Pericardium (tissue), 1 donor: Measurements from ENCODE around the genes TSTD2, ANP32B and STX17.

DNA sequence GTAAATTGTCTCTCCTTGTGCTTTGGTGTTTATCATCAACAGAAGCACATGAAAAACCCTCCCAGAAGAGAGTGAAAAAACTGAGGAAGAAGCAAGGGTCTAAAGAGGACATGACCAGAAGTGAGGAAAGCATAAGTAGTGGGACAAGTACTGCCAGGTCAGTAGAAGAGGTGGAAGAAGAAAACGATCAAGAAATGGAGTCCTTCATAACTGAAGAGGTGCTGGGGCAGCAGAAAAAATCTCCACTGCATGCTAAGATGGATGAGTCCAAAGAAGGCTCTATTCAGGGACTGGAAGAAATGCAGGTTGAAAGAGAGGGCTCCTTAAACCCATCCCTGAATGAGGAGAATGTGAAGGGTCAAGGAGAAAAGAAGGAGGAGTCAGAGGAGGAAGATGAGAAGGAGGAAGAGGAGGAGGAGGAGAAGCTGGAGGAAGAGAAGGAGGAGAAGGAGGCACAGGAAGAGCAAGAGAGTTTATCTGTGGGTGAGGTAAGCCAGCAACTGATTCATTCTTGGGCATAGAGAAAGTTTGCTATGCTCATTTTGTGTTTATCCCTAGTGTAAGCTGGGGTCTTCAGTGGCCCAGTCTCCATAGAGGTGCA is 22.9 kb downstream of the CCDC180 start:
- RRBS: no CpG with 5 or more reads among the region's 1 CpG

DNA sequence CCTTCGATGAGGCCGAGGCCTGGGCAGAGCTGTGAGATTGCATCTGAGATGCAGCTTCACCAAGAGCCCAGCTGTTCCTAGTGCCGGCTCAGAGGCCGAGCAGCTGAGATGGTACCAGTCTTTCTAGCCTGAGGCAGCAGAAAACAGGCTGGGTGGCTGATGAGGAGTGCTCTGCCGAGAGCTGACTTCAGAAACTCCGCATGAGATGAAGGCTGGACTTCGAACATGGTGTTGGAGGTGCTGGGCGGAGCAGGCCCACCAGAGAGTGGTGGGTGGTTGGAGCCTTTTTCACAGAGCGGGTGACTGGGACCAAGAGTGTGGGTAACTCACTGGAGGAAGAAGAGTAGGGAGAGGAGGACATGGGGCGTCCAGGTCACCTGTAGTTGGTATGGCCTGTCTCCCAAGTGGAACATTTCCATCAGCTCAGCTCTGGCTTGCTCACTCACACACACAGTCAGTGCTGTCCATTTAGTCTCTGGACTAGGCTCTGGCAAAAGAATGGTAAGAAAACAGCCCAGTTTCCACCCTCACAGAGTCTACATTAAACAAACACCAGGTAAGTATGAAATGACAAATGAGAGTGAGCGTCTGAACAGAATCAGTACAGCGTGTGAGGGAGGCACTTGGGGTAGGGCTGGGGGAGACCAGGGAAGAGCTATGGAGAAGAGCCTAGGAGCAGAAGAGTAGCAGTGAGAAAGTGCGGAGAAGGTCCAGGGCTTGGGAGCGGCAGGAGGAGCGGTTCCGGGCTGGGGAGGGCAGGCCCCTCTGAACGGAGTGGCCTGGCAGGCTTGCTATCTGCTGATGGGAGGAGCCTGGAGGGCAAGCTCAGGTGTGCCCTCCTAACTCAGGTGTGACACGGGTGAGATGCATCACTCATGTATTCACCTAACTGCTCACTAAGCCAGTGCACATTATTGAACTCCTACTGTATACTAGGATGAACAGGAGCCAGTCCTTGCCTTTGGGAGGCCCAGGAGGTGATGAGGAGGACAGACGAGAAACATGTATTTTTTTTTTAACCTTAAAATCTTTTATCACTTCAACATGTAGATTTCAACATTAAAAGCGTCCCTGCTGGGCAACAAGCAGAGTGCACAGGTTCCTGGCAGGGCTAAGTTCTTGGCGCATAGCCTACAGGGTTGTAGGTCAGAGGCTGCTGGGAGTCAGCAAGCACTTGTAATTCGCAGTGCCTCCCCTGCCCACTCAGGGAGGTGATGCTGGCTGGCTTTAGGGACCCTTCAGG is 55.1 kb downstream of the TMOD1 start:
- RRBS: no CpG with 5 or more reads among the region's 22 CpGs

GRCh38 chr9:97591137-97591521 is 42.0 kb downstream of the TSTD2 start:
- RRBS: no CpG with 5 or more reads among the region's 6 CpGs

GRCh38 chr9:97633008-97634108 is at the start of gene TSTD2:
TSTD2 (minus strand) TSS chr9:97633368.
- RRBS: 1% methylated on average over 48 of the region's 114 CpGs

DNA sequence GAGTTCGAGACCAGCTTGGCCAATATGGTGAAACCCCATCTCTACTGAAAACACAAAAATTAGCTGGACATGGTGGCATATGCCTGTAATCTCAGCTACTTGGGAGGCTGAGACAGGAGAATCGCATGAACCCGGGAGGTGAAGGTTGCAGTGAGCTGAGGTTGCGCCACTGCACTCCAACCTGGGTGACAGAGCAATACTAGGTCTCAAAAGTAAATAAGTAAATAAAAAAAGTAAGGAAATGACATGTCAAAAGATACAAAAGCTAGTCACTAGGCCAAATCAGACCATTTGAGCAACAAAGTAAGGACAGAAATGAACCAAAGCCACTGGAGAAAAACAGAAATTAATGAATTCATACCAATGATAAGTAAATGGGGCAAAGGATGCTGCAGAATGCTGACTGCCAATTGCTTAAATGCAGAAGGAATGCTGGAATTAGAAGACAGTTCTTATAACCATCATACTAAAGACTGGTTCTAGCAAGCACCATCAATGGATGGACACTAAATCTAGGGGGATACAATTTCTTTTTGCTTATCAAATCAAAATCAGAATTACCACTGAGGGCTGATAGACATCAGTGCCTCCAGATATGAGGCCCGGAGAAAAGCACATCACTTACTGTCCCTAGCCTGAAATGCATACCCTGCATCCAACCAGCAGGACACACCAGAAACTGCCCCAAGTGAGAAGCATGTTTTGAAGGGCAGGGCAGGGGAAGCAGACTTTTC is 18.8 kb downstream of the XPA start:
- RRBS: no CpG with 5 or more reads among the region's 5 CpGs

DNA sequence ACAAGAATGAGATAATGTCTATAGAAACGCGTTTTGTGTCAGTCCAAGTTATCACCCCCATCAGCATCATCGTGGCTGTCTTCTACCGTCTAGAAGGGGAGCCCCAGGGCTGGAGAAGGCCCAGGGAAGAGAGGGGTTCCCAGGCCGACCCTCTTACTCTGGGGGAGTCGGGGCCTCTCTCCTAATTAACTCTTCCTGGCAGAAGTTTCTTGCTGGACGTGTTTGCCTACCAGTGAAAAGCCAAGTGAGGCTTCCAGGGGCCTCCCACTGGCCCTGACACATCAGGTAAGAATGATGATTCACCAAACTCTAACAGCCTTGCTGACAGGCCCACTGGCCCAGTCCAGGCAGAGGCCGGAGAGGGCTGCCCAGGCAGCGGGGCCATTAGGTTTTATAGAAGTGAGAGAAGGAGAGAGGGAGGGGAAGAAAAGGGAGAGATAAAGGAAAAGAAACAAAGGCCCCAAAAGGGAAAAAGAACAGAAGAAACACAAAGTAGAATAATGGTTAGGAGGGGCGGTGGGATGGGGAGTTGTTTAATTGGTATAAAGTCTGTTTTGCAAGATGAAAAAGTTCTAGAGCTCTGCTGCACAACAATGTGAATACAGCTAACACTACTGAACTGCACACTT is 50.8 kb upstream of the FOXE1 start:
- RRBS: no CpG with 5 or more reads among the region's 10 CpGs

- RRBS: no CpG with 5 or more reads among the region's 5 CpGs
Measured at GRCh38 chr9:97920748-97921368, 1.4 kb downstream of the TRMO start.

- RRBS: 1% methylated on average over 36 of the region's 92 CpGs
Measured at GRCh38 chr9:97982832-97983602, at the start of gene ANP32B. ANP32B (plus strand) TSS chr9:97983341.

DNA sequence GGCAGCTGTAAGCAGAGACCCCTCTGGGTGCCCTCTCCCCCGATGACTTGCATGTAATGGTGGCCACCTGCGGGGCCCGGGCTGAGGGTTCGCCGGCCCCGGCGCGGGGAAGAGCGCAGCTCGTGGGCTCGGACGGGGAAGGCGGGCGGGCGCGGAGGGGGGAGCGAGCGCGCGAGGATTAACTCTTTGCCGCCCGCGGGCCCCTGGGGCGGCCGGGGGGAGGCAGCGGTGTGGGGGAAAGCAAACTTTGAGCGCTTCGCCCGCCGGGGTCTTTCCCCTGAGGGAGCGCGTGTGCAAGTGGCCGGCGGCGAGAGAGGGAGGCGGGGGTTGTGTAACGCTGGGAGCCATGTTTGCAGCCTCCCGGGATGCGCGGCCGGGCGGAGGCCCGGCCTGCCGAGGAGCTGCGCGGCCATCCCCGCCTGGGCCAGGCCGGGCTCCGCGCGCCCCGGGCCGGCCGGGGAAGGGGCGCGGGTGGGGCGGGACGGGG is 505 bp downstream of the ANP32B start:
- RRBS: 3% methylated on average over 25 of the region's 58 CpGs

DNA sequence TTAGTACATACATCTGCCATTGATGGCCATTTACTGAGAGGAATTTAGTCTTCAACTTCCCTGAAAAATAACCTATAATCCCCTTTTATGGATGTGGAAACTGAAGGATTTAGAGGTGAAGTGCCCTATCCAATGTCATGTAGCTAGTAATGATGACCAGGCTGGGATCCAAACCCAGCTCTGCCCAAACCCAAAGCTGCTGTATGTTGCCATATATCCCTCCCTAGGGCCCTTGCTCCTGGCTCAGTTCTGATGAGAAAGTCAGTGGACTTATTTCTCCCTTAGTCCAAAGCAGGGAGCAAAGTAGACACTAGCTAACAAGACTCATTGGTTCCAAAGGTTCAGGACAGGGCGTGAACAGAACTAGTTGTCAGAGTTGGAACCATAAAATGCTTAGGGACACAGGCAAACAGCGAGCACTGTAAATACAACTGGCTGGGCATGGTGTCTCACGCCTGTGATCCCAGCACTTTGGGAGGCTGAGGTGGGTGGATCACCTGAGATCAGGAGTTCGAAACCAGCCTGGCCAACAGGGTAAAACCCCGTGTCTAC is 36.6 kb downstream of the ANP32B start:
- RRBS: no CpG with 5 or more reads among the region's 5 CpGs

GRCh38 chr9:98035455-98035904 is 21.1 kb upstream of the NANS start:
- RRBS: no CpG with 5 or more reads among the region's 6 CpGs

DNA sequence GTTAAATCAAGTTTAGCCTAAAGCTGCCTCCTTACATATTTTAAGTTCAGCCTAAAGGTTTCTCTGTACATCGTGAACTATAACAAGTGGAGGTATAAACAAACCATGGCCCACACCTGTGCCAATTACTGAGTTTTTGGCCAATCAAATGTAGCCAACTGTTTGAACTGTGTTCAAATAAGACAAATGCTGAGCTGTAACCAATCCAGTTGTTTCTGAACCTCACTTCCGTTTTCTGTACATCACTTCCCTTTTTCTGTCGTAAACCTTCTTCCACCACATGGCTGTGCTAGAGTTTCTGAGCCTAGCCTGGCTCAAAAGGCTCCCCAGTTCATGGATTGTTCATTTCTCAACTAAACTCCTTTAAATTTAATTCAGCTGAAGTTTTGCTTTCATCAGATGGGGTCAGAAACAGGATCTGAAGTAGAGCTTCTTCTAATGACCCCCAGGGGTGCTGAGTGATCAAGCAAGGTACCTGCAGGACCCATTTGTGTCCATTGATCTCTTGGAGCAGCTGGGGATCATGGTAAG is 11.2 kb upstream of the NANS start:
- RRBS: no CpG with 5 or more reads among the region's 3 CpGs

DNA sequence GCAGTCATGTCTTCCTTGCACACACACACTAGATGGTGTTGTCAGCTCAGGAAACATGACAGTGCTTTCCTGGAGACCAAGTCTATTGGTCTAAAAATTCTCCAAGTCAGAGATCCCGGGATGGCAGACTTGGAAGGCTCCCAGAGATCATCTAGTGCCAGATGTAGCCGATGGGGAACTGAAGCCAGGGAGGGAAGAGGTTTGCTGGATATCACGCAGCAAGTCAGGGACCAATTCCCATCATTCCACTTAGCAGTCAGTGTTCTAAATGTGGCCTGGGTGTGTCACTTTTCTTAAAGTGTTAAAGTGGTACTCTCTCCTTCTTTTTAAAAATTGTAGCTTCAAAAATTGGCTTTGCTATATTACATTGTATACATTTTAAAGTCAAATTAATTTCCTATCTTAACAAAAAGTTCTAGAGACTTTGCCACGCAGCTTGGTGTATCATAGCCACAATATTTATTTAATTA is 53.6 kb downstream of the GALNT12 start:
- RRBS: no CpG with 5 or more reads among the region's 4 CpGs

- RRBS: 2% methylated on average over 8 of the region's 28 CpGs
Measured at GRCh38 chr9:98974803-98975325, 31.2 kb downstream of the COL15A1 start.

DNA sequence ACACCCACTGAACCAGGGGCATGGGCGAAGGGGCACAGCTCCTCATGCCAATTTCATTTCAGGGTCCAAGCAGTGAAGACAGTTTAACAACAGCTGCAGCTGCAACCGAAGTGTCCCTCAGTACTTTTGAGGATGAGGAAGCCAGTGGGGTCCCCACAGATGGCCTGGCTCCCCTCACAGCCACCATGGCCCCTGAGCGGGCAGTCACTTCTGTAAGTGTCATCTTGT is 71.6 kb downstream of the COL15A1 start:
- RRBS: no CpG with 5 or more reads among the region's 3 CpGs

GRCh38 chr9:99092832-99093442 is 12.0 kb upstream of the TGFBR1 start:
- RRBS: no CpG with 5 or more reads among the region's 6 CpGs

GRCh38 chr9:99107599-99108031 is 2.7 kb downstream of the TGFBR1 start:
- RRBS: no CpG with 5 or more reads among the region's 4 CpGs

- RRBS: no CpG with 5 or more reads among the region's 3 CpGs
Measured at GRCh38 chr9:99820565-99820779, 1.2 kb upstream of the NR4A3 start.

DNA sequence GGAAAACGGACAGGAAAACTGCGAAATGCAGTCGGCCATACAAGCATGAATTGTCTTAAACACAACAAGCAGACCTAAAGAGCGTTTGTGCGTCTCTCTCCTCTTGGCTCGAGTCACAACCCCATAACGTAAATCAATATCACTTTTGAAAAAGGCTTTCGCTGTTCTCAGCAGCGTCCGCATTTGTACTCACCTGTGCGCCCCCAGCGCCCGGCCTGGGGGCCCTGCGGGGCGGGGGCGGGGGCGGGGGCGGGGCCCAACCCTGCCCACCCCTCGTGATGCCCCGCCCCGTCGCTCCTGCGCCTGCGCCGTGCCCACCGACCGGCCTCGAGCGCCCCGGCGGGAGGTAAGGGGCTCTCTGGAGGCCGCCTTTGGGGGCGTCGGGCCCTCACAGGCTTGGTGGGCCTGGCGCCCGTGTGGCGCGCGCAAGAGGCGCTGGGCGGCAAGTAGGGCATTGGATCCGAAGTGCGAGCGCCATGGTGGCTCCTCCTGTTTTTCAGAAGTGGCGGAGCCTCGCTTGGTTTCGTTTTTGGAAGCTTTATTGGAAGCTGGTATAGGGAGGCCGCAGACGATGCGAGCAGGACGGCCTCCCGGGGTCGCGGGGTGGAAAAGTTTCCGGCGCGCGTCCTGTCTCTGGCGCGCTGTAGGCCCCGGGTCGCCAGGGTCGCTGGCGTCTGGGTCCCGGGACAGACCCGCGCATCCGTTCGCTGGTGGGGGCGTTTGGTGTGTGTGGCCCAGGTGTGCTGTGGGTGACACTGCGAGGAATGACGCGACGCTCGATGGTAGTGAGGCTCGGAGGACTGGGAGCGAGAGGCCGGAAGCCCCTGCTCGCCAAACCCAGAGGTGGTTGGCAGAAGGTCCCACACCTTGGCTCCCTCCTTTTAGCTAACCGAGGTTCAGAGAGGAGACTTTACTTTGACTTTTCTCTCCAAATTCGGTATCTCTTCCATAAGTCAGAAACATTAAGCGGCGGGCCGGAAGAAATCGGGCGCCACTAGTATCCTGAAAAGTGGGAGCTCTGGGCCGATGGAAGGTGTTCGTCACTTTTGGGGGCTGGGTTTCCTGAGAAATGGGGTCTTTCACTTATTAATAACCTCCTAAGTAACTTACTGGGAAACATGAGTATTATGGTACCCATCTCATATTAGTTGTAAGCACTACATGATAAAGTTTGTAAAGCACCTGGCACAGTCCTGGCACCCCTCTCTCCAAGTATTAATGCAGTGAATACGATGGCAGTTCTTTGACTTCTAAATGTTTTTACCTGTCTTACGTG is at the start of gene STX17:
TSS of gene STX17 (plus strand) at position 294 of the 1,276 bp plus-strand sequence.
- RRBS: 1% methylated on average over 6 of the region's 90 CpGs

DNA sequence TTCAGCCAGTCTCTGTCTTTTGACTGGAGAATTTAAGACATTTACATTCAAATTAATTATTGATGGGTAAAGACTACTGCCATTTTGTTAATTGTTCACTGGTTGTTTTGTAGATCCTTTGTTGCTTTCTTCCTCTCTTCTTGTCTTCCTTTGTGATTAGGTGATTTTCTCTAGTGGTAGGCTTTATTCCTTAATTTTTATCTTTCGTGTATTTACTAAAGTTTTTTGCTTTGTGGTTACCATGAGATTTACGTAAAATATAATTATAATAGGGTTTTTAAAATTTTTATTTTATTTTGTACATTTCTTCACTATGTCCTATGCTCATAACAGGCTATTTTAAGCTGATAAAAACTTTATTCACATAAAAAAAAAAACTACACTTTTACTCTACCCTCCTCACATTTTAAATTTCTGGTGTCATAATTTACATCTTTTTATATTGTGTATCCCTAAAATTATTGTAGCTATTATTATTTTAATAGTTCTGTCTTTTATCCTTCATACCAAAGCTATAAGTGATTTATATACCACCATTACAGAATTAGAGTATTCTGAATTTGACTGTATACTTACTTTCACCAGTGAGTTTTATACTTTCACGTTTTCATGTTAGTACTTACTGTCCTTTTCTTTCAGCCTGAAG is 95.4 kb downstream of the STX17 start:
- RRBS: no CpG with 5 or more reads among the region's 3 CpGs